Heart left ventricle (tissue), 7 donors: ENCODE results near the gene ATP5IF1.

DNA sequence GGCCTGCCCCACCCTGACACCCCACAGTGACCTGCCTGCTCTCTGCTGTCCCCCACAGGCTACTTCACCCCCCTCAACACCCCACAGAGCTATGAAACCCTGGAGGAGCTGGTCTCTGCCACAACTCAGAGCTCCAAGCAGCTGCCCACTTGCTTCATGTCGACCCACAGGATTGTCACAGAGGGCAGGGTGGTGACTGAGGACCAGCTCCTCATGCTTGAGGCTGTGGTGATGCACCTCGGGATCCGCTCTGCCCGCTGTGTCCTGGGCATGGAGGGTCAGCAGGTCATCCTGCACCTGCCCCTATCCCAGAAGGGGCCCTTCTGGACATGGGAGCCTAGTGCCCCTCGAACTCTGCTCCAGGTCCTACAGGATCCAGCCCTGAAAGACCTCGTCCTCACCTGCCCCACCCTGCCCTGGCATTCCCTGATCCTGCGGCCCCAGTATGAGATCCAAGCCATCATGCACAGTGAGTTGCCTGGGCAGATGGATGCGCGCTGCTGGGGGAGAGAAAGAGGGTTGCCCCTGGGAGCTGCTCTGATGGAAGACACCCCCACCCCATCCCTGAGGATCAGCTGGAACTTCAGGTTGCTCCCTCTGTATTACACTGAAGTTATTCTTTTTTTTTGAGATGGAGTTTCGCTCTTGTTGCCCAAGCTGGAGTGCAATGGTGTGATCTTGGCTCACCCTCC is 7.4 kb downstream of the THEMIS2 start:
- PRO-cap, 6 experiments = no peak in any of the 6 experiments
- RAMPAGE, long total RNA, 2 experiments = no peak in any of the 2 experiments
- RRBS = no CpG with 5 or more reads among the region's 10 CpGs

DNA sequence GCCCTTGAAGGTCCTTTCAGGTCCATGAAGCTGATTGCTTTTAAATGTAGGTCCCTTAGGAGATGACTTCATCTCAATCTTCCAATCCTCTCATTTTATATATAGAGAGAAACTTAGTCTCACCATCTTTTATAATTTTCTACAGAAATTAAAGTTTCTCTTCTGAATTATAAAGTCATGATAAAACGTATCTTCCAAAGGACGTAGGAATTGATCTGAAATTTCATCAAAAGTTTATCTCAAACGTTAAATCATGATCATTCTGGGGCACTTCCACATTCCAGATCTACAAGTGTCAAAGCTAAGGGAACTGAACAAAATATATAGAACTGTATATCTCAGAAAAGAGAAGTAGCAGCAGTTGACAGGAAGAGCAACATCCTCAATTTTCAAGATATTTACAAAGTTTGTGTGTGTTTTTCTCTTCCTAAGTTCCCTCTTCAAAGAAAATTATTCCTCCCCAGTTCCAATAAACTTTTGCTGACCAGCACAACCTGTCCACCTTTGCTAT is 38.3 kb upstream of the EYA3 start:
- PRO-cap, 6 experiments = peak in 3 of 6 experiments; most common minus-strand start position 297 of the sequence (in 3)
- RAMPAGE, long total RNA, 2 experiments = no peak in any of the 2 experiments
- RRBS = no CpG with 5 or more reads among the region's 3 CpGs

- PRO-cap, 6 experiments = no peak in any of the 6 experiments
- RAMPAGE, long total RNA, 2 experiments = no peak in any of the 2 experiments
- RRBS = 47% methylated on average over 1 of the region's 15 CpGs
Observed at GRCh38 chr1:28147061-28147945, 29.2 kb downstream of the PTAFR start.

DNA sequence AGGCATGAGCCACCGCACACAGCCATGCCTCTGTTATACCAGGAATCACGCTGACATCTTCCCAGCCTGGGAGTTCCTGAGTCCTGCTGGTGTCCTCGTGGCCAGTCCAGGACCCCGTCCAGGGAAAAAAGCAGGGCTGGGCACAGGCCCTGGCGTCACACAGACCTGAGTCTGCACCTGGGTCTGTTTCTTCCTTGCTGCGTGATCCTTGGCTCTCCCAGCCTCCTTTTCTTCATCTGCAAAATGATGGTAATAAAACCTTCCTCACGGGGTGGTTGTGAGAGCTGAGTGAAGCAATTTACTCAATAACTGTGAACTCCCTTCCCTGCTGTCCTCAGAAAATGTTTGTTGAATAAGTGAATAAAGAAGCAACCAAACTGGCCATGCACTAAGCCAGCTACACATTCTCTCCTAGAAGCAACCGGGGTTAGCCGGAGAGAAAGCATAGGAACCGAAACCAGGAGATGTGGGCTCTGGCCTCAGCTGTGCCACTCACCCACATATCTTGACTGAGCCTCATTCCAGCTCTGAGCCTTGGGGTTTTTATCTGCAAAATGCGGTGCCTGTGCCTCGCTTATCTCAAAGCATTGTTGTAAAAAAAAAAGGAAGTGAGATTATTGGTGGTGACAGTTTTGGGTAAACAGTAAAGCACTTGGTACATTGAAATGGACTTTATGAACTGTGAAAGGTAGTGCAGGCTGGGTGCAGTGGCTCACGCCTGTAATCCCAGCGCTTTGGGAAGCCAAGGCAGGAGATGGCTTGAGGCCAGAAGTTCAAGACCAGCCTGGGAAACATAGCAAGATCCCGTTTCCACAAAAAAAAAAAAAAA is 4.0 kb downstream of the PTAFR start:
- PRO-cap, 6 experiments = no peak in any of the 6 experiments
- RAMPAGE, long total RNA, 2 experiments = no peak in any of the 2 experiments
- RRBS = no CpG with 5 or more reads among the region's 15 CpGs

GRCh38 chr1:28236038-28236847 is at the start of gene ATP5IF1:
Gene ATP5IF1 (plus strand): TSS chr1:28236124.
- PRO-cap, 6 experiments = peak in 6 of 6 experiments; most common plus-strand start chr1:28236163 (in 3)
- RAMPAGE, long total RNA, 2 experiments = start-site peak on the plus strand in 2 of 2 experiments, at chr1:28236114-28236180 at its widest, 6,828 to 17,409 reads per replicate; start-site peak on the minus strand in 1 of 2 experiments, at chr1:28236531-28236558 at its widest, 5 reads per replicate
- RRBS = 2% methylated on average over 9 of the region's 62 CpGs

GRCh38 chr1:28271951-28272522 is 12.7 kb downstream of the SESN2 start:
- PRO-cap, 6 experiments = no peak in any of the 6 experiments
- RAMPAGE, long total RNA, 2 experiments = no peak in any of the 2 experiments
- RRBS = no CpG with 5 or more reads among the region's 12 CpGs

DNA sequence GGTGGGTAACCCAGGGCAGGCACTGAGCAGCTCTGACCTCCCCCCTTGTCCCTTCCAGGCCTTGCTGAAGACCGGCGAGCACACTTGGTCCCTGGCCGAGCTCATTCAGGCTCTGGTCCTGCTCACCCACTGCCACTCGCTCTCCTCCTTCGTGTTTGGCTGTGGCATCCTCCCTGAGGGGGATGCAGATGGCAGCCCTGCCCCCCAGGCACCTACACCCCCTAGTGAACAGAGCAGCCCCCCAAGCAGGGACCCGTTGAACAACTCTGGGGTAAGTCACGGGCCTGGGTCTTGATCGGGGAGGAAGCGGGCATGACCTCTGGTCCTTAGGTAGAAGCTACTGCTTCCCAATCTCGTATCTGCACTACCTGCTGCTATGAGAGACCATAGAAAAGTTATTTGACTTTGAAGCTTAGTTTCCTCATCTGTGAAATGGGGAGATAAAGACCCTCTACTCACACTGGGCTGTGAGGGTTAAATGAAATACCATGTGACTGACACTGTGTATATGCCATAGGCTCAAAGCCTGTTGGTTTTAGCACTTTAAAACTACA is 13.3 kb downstream of the SESN2 start:
- PRO-cap, 6 experiments = peak in 2 of 6 experiments; most common minus-strand start position 84 of the sequence (in 2)
- RAMPAGE, long total RNA, 2 experiments = no peak in any of the 2 experiments
- RRBS = no CpG with 5 or more reads among the region's 10 CpGs

DNA sequence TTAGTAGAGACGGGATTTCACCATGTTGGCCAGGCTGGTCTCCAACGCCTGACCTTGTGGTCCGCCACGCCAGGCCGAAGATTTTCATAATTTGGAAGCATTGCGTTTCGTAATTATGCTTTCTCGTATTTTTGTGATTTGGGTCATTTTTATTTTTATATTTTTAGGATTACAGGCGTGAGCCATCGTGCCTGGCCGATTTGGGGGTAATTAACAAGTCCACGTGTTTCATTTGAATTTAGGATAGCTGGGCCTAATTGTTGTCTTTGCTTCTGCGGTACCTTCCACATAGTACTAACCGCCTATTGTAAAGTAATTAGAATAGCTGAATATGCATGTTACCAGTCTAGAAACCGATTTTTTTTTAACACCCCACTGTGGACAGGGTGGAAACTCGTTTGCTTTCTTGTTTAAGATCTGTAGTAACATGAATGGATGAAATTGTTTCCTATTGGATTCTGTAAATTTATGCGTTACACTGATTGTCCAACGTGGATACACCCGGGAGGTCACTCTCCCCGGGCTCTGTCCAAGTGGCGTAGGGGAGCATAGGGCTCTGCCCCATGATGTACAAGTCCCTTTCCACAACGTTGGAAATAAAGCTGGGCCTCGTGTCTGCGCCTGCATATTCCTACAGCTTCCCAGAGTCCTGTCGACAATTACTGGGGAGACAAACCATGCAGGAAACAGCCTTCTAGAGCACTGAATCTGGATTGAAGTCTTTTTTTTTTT is 1.2 kb downstream of the RCC1 start:
- PRO-cap, 6 experiments = no peak in any of the 6 experiments
- RAMPAGE, long total RNA, 2 experiments = no peak in any of the 2 experiments
- RRBS = no CpG with 5 or more reads among the region's 25 CpGs

DNA sequence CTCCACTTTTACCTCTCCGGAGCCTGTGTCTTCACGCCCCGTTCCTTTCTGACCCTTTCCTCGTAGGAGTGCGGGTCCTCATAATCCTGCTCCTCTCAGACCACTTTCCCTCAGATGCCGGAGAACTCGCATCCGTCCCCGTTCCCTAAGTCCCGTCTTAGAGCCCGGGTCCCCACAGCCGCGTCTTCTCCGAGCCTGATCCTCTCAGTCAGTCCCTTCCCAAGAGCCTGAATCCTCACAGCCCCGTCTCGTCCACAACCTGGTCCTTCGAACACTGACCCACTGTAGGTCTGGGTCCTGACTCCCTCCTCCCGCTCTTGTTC is 263 bp downstream of the TAF12 start:
- PRO-cap, 6 experiments = no peak in any of the 6 experiments
- RAMPAGE, long total RNA, 2 experiments = no peak in any of the 2 experiments
- RRBS = under 1% methylated on average over 8 of the region's 18 CpGs

DNA sequence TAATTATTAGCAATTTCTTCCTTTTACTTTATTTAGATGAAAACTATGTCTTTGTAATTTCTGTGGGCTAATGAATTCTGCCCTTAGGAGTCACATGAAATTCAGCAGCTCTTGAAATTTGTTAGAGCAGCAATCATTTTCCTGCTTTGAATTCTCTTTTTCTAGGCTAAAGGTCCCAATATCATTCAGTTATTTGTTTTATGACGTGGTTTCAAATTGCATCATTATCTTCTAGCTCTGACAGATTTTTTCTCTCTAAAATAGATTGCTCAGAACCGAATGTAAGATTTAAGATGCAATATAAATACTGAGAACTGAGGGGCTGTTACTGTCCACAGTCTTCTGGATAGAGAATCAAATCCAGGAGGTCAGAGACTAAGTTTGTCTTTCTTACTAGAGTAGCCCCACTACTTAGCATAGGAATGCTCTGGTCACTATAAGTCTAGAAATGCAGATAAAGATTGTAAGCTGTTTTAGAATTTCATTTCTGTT is 59.6 kb downstream of the EPB41 start:
- PRO-cap, 6 experiments = no peak in any of the 6 experiments
- RAMPAGE, long total RNA, 2 experiments = no peak in any of the 2 experiments
- RRBS = no CpG with 5 or more reads among the region's 2 CpGs

DNA sequence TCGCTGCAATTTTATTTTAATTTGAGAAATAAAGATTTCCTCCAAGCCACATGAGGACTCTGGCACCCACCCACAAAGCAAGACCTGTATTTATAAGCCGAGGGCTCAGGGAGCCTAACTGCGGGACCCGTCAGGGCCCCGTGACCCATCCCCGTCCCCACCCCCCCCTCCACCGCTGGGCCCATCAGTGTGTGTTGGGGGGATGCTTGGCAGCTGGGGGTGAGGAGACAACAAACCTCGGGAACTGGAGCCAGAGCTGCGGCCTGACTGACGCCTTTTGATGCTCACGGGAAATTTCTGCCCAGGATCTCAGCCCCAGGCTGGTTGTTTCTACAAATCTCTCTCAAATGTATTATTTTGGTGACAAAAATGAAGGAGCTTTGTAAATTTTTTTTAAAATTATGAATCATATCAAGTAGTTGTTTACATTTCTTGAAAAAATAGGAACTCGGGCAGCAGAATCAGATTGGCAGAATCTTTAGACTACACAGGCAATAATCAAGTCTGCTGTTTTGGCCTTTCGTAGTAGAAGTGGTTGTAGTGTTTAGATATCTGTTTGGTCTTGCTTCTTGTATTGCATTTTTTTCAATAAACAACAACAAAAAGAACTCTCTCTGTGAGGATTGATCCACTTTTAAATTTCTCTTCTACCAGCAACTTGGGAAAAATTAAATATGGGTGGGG is 4.1 kb downstream of the TMEM200B start:
- PRO-cap, 6 experiments = no peak in any of the 6 experiments
- RAMPAGE, long total RNA, 2 experiments = no peak in any of the 2 experiments
- RRBS = no CpG with 5 or more reads among the region's 13 CpGs

DNA sequence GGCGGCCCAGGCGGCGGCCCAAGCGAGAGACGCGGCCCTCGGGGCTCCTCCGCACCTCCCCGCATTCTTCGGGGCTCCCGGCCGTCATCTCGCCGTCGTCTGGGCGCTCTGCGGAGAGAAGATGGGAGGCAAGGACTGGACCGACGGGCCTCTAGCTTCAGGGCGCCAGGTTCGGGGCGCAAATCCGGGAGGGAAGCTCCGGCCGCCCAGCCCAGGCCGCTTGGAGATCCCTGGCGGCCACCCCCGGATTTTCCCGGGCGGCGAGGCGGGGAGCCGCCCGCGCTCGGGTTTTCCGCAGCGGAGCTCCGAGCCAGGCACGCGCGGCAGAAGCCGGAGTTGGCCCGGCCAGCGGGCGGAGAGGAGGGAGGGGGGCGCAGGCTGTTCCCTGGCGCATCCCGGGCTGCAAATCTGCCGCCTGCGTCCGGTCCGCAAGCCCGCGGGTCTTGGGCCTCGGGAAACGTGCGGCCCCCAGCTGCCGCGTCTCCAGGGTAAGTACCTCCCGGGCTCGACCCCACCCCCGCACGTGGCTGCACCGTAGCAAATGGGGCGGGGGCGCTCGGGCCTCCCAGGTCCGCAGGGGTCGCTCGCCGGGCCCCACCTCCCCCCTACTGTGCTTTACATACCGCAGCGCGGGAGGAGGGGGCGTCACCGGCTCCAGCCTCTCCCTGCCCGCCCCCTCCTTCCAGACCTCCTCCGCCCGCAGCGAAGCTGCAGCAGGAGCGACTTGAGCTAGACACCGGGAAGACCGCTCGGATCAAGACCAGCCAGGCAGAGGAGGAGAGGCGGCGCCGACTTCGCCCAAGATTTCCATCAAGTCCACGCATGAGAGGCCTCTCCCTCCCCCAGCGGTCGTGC is 1.7 kb downstream of the TMEM200B start:
- PRO-cap, 6 experiments = peak in 1 of 6 experiments; most common plus-strand start position 732 of the sequence (in 1); most common minus-strand start position 463 of the sequence (in 1)
- RAMPAGE, long total RNA, 2 experiments = no peak in any of the 2 experiments
- RRBS = 2% methylated on average over 70 of the region's 92 CpGs

DNA sequence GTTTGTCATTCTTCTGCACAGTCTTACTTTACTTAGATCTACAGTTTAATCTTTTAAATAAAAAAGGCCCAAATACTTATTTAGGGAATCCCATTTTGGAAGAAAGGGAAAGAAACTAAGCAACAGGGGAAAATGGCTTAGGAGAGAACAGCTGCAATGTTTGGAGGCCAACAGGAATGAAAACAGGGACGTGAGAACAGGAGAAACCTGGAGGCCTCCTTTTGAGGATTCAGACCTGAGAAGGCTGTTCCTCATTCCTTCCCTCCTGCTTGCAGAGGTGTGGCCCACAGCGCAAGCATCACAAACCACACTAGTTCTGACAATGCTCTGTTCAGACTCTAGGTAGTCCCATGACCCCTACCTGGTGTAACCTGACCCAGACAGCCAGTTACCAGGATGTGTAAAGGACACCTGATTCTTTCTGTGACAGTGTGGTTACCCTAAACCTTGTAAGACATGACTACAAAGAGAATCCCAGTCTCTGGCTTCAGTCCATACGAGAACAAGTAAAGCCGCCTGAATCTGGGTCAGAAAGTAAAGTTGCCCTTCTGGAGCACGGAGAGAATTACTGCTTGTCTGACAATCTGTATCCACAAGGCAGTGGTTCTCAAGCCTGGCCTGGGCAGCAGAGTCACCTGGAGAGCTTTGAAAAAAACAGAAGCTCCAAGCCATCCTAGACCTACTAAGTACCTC is 3.2 kb downstream of the MECR start:
- PRO-cap, 6 experiments = no peak in any of the 6 experiments
- RAMPAGE, long total RNA, 2 experiments = no peak in any of the 2 experiments
- RRBS = no CpG with 5 or more reads among the region's 5 CpGs

DNA sequence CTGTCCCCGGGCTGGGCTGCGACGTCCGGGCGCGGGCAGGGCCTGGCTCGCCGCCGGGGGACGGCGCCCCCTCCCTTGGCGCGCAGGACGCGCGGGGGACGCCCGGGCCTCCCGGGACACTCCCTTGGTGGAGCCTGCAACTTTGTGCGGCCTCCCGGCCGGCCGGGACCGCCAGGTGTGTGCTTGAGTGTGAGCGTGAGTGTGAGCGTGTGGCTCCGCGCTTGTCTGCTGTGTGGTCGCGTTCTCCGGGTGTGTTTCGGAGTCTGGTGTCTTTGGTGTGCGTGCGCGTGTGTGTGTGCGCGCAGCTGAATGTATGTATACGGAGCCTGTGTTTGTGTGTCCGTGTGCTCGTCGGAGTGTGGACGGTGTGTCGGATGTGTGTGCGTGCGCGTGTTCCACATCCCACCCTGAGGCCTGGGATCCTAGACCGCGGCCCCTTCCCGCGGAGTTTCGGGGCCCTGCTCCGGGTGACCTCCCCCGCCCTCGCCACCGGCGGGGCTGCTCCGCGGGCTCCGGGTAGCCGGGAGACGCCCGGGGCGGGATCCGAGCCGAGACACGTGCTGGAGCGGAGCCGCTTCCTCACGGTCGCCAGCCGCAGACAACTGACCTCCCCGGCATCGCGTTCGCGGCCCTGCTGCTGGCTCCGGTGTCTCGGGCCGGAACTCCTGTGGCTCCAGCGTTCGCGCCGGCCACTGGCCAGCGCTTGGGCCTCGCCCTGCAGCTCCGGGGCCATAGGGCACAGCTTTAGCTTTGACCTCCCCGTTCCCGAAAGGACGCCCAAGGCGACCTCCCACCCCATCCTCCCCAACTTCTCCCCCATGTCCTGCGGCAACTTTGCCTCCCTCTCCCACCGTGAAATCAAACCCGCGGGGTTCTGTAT is 1.8 kb downstream of the PTPRU start:
- PRO-cap, 6 experiments = peak in 2 of 6 experiments; most common minus-strand start position 500 of the sequence (in 2)
- RAMPAGE, long total RNA, 2 experiments = no peak in any of the 2 experiments
- RRBS = 3% methylated on average over 35 of the region's 94 CpGs

- PRO-cap, 6 experiments = peak in 6 of 6 experiments; most common plus-strand start chr1:29260041 (in 1); most common minus-strand start chr1:29260019 (in 4)
- RAMPAGE, long total RNA, 2 experiments = no peak in any of the 2 experiments
- RRBS = 2% methylated on average over 18 of the region's 99 CpGs
Observed at GRCh38 chr1:29259707-29261103, 23.9 kb downstream of the PTPRU start.

GRCh38 chr1:29271509-29272096 is 35.3 kb downstream of the PTPRU start:
- PRO-cap, 6 experiments = no peak in any of the 6 experiments
- RAMPAGE, long total RNA, 2 experiments = no peak in any of the 2 experiments
- RRBS = no CpG with 5 or more reads among the region's 7 CpGs

DNA sequence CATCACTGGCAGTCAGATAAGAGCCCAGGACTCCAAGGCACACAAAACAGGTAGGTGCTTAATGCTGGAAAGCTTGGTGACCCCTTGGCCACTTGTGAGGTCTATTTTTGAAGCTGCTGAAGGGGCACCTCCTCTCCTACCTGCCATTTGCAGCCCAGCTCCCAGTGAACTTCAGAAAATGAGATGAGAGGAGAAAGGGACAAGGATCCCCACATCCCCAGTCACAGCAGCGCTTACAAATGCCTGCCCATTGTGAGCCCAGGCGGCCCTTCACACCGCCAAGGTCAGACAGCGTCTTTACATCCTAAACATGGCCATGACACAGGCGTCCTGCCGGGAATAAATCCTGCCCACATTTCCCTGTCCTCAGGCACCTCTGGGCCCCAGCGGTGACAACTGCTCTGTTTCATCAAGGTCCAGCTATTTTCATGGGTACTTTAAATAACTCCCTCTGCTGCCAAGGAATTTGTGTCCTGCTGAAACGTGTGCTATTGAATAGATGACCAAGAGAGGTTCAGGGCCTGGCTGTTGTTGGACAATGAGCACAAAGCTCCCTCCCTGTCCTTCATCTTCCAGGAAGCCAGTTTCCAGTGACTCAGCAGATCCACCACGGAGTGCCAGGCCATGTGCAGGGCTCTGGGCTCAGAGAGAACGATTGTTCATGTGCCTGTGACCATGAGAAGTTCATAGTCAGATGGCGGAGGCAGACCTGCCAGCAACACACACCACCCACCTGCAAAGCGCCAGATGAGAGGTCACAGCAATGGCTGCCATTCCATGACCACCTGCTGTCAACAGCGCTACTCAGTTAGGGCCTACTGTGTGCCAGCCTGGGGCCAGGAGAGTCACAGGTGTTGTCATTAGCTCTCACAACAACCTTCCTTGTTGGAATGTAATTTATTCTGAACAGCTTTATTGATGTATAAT is 195.8 kb downstream of the MATN1 start:
- PRO-cap, 6 experiments = peak in 4 of 6 experiments; most common plus-strand start position 590 of the sequence (in 4); most common minus-strand start position 398 of the sequence (in 4)
- RAMPAGE, long total RNA, 2 experiments = no peak in any of the 2 experiments
- RRBS = no CpG with 5 or more reads among the region's 13 CpGs

DNA sequence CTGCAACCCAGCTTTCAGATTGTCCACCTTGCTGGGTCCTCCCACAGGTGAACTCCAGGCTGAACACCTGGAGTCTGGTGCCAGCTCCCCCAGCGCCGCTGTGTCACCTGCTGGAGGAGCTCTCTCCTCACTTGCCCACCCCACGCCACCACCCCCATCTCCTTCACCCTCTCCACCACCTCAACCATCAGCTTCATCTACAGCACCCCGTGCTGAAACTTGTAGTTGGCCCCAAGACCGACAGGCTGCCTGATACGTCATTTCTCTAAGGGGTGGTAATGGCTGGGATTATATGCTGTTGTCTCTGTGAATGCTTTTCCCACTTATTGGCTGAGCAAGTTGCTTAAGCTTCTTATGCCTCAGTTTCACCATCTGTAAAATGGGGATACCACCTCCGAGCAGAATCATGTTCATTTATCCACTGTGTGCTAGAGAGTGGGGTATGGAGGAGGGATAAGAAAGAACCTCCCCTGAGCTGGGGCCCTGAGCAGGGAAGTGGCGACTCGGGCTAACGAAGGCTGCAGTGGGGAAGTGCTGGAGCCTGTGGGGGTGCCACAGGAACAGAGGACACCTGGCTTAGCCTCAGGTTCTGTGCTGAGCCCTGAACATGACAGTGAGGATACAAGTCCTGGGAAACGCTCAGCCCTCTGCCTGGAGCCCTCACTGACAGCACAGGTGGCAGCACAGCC is 3.1 kb downstream of the MATN1 start:
- PRO-cap, 6 experiments = no peak in any of the 6 experiments
- RAMPAGE, long total RNA, 2 experiments = no peak in any of the 2 experiments
- RRBS = no CpG with 5 or more reads among the region's 11 CpGs

GRCh38 chr1:30738789-30739114 is 15.4 kb upstream of the MATN1 start:
- PRO-cap, 6 experiments = no peak in any of the 6 experiments
- RAMPAGE, long total RNA, 2 experiments = no peak in any of the 2 experiments
- RRBS = no CpG with 5 or more reads among the region's 2 CpGs

GRCh38 chr1:30747339-30747737 is 10.2 kb downstream of the LAPTM5 start:
- PRO-cap, 6 experiments = no peak in any of the 6 experiments
- RAMPAGE, long total RNA, 2 experiments = no peak in any of the 2 experiments
- RRBS = no CpG with 5 or more reads among the region's 6 CpGs